T-cell (primary cell): ENCODE measurements around the gene KIZ.

DNA sequence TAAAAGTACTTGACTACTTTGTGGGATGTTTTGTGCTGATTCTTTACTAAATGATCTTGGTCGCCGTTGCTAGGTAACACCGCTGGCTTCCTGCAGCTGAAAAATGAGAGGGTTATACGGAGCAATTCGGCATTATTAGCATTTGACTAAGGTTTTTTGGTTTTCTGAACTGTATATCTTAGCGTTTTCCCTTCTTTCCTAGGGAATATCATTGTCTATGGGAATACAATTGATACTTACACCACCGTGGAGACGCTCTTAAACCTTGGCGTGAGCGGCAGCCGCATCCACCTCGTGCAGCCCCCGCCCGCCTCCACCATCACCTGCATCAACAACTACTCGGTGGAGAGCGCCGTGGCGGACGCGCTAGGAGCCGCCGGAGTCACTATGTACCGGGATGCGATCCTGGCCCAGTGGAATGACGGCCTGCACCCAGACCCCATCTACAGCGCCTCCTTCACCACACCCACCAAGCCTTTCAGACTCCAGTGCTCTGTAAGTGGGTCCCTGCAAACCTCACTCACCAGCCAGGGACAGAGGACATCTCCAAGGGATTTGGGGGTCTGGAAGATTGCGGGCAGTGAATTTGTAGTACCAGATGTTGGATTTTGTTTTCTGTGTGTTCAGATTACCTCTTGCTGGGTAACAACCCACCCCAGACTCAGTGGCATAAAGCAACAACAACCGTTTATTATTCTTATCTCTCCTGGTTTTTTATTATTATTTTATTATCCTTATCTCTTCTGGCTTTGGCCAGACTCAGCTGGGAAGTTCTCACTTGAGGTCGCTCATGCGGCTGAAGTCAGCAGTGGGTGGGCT is 90.7 kb upstream of the INSM1 start:
- PRO-cap, 7 experiments: no peak in any of the 7 experiments

DNA sequence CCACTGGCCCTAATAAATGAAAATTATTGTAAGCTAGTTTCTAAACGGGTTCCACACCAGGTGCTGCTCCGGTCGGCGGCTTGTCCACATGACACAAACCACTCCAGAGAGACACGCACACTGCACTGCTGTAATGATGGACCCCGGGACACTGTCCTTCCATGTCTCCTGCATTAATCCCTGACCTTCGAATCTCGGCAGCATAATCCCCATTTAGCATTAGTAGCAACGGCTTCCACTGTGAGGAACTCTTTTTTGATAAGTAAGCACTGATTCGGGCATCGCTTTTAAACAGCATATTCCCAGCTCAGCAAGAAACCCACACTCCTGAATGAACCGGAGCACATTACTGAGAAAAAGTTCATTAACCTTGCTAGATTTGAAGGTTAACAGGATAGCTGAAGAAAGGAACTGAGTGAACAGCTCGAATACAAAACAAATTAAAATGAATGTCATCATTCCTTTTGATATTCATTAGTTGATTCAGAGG is 43.6 kb downstream of the INSM1 start:
- PRO-cap, 7 experiments: no peak in any of the 7 experiments

- PRO-cap, 7 experiments: no peak in any of the 7 experiments
These were observed 144.7 kb downstream of the INSM1 start for GRCh38 chr20:20512271-20513260.

GRCh38 chr20:20606540-20607053 is 105.8 kb downstream of the RALGAPA2 start:
- PRO-cap, 7 experiments: no peak in any of the 7 experiments

GRCh38 chr20:20678510-20679153 is 33.8 kb downstream of the RALGAPA2 start:
- PRO-cap, 7 experiments: no peak in any of the 7 experiments

GRCh38 chr20:21101857-21102669 is 23.8 kb upstream of the KIZ start:
- PRO-cap, 7 experiments: peak in 1 of 7 experiments; most common plus-strand start chr20:21102447 (in 1)

- PRO-cap, 7 experiments: no peak in any of the 7 experiments
These were observed 618 bp upstream of the KIZ start for GRCh38 chr20:21125247-21125680.

DNA sequence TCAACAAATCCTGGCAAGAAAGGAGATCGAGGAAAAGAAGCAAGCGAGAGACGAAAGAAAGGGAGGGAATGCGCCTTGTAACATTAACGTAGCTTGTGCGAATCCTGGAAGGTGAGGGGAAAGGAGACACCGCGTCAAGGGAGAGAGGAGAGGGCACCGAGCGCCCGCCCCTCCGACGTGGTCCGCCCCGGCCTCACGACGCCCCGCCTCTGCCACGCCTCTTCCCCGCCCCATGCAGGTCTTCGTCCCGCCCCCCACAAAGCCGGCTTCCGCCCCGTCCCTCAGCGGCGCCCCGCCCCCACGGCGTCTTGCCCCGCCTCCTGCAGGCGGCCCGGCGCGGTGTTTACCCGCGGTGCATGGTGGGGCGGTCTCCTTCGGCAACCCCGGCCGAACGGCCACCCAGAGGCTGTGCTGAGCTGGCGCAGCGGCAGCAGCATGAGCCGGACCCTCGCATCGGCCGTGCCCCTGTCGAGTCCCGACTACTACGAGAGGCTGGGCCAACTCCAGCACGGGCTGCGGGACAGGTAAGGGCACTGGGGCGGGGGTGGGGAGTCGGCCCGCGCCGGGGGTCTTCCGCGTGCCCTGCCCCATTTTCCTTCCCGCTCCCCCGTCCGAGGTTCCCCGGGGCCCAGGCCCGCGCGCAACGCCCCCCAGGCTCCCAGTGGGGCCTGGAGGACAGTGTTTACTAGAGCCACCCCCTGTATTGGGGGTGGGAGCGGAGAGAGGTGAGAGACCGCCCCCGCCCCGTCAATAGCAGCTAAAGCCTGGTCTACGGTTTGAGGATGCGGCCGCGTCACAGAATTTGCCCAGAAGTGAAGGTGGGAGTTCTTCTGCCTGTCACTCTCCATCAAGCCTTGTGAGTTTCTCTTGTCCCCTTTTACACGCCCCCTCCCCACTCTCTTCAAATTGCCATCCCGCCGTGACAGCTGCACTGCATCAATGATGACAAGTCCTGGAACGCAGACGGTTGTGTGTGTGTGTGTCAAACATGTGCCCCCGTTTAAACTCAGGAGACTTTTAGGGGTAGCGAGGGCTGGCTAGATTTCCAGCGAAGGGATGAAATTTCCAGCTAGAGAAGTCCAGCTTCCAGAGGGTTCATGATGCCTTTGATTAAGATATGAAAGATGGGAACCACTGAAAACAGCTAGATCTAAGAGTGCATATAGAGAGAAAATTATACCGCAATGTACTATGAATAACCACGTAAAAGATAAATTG is at the start of gene KIZ:
TSS of gene KIZ (plus strand) at position 402 of the 1,218 bp plus-strand sequence.
- PRO-cap, 7 experiments: peak in 7 of 7 experiments; most common plus-strand start position 402 of the sequence (in 7); most common minus-strand start position 122 of the sequence (in 4)

- PRO-cap, 7 experiments: no peak in any of the 7 experiments
These were observed 181.4 kb downstream of the FOXA2 start for GRCh38 chr20:22402828-22403569.

- PRO-cap, 7 experiments: no peak in any of the 7 experiments
These were observed 118.8 kb downstream of the FOXA2 start for GRCh38 chr20:22465381-22466191.

DNA sequence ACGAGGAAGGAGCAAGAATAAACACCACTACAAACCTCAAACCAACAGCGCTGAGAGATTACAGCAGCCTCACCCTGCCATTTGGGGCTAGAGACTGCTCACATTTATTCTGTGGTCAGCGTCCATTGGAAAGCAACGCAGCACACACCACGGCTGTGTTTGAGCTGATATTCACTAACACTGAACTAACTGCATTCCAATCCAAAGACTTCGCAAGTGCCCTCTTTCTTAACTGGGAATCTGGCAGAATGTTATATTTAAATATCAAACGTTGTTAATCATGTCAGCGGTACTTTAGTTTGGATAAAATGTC is 94.6 kb downstream of the FOXA2 start:
- PRO-cap, 7 experiments: no peak in any of the 7 experiments

- PRO-cap, 7 experiments: no peak in any of the 7 experiments
These were observed 138.4 kb upstream of the FOXA2 start for GRCh38 chr20:22722659-22723208.

DNA sequence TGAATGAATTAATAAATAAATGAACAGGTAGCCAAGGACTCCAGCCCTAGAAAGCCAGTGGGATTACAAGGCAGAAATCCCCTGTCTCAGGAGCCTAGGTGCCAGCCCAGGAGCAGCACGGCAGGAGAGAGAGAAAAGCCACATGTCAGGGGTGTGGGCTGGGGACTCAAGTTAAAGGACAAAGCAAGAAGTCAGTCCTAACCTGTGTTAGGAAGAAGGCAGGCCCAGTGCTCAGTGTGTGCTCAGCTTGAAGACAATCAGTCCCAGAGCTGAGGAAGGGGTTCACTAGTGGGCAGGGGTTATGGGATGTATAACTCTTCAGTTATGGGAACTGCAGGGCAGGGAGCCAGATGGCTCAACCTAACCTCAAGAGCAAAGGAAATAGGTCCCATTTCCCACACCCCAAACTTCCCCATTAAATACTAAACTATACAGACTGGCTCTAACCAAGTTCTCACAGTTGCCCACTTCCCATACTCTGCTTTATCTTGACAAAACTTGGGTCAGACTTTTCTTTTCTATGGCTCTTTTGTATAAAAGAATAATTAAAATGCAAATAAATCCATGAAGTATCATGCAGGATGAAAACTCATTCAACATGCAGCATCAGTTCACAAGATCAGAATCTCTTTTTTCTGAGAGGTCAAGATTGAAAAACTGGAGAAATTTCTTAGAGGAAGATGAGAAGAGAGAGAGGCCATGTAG is 7.4 kb upstream of the SSTR4 start:
- PRO-cap, 7 experiments: no peak in any of the 7 experiments

DNA sequence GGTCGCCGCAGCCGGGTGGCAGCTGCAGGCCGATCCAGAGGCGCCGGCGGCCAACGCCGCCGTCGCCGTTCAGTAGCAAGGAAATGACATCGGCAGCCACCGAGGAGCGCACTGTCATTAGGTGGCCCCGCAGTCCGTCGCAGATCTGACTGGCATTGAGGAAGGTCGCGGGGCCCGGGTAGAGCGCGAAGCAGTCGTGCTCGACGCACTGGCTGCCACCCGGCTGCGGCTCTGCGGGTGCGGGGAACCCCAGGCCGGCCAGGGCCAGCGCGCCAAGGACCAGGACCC is 318 bp downstream of the THBD start:
- PRO-cap, 7 experiments: no peak in any of the 7 experiments

DNA sequence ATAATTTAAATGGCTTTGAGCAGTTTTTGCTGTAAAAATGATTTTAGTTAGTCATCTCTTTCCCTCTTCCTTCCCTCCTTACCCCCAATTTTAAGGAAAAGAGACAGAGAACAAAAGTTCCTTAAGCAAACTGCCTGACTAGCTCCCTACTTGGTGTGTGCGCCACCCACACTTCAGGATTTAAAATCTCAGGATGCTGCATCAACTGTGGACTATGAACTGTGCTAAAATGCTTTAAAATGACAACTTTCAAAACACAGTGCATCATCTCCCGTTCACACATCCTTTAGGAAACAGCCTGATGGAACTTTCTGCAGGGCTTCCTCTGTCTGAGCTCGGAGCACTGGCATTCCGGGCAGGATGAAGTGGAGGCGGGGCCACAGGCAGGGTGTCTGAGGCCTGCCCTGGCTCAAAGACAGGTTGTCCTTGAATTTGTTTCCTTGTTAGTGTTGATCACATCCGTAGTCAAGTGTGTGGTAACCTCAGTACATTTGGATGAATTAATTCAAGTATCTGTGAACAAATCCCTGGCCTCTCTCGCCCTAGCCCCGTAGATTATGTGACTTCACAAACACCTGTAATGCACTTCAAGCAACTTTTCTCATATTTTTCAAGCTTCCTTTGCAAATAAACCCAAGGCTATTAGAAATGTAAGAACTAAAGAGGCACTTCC is 3.3 kb downstream of the CD93 start:
- PRO-cap, 7 experiments: no peak in any of the 7 experiments

DNA sequence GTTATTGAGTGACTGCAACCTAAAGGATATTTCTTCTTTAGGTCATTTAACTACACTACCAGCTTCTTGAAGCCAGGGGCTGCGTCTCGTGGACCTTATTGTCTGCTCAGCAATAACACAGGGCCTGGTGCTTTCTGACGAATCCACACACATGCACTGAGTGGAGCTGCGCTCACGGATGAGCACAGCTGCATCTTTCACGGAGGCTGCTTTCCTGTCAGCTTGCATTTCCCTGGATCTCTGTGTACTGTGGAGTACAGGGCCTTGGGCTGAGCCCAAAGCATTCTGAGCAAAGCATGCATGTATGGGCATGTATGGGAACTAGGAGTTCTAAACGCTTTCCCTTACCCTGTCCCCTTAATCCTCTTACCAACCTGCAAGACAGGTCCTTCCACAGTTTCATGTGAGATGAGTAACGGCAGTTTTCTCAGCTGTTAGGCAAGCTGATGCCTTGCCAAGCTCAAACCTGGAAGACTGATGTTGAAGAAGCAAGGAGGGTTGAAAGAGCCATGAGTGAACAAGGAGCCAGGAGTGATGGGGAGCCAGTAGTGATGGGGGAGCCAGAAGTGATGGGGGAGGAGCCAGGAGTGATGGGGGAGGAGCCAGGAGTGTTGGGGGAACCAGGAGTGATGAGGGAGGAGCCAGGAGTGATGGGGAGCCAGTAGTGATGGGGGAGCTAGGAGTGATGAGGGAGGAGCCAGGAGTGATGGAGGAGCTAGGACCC is 14.3 kb upstream of the CD93 start:
- PRO-cap, 7 experiments: no peak in any of the 7 experiments

GRCh38 chr20:23114054-23114357 is 27.9 kb upstream of the CD93 start:
- PRO-cap, 7 experiments: no peak in any of the 7 experiments

DNA sequence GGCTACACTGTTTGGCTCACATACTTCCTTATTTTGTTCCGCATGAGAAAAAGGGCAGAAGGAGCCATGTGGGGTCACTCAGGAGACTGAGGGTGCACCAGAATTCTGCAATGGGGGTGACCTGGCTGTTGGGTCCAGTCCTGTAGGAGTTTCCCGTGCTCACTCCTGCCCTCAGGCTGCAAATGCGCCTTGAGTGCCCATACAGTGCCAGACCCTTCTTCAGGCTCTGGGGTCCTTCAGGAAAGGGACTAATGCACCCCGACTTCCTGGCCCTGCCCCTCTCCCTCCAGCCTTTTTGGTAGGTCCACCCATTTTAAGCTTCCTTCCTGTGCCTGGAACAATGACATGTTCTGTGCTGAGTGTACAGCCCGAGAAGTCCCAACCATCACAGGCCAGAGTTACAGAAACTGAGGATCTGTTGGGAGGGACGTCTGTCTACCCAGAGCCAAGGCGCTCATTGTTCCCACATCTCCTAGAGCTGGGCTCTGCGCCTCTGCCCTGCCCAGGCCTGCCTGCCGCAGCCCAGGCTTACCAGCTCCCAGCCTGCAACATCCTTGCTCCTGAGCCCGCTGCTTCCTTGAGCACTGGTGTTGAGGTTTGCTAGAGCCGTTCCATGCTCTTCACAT is 33.5 kb upstream of the CD93 start:
- PRO-cap, 7 experiments: no peak in any of the 7 experiments

DNA sequence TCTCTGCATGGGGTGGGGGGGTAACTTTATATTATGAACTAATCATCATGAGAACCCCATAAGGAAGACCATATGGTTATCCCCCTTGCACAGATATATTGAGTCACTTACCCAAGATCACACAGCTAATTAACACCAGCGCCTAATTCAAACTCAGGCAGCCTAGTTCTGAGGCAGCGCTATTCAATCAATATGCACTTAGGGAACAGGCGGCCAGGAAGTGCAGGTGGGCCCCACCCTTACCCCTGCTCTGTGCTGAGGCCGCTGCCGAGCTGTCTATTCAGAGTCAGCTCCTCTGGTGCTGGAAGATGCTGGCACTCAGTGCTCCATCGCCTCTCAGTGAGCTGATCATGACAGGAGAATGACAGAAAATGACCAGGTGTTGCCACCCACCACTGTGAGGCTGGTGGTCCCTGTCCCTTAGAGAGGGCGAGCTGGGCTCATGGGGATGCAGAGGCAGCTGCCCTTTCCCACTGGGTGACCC is 42.3 kb upstream of the CD93 start:
- PRO-cap, 7 experiments: no peak in any of the 7 experiments

DNA sequence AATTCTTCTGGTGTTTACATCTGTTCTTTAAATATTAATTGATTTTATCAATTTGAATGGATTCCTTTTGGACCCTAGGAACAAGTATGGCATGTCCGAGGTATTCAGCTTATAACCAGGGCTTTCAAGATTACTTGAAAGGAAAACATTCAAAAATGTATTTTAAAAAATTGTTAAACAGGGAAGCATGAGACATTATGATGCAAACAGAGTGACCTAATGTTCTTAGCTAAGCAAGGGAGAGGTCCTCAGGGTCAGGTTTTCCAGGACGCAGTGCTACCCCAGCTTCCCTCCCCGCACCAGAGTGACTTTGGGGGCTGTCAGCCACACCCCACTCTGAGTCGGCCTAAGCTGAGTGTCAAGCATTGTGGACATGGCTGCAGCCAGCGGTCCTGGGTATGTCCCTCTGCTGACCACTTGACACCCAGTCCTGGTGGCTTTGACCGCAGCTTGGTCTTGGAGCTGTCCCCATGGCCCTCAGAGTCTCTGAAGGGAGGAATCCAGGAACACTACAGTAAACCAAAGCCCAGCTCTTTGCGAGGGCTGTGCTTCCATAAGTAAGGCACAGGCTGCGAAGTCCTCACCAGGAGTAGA is 54.8 kb upstream of the CD93 start:
- PRO-cap, 7 experiments: no peak in any of the 7 experiments